GM19240 (cell line): ENCODE results near the genes TLL1 and CLCN3.

- RRBS: 3% methylated on average over 10 of the region's 74 CpGs
Measured at GRCh38 chr4:165873012-165874042, at the start of gene TLL1. TLL1 (plus strand) TSS chr4:165873237.

DNA sequence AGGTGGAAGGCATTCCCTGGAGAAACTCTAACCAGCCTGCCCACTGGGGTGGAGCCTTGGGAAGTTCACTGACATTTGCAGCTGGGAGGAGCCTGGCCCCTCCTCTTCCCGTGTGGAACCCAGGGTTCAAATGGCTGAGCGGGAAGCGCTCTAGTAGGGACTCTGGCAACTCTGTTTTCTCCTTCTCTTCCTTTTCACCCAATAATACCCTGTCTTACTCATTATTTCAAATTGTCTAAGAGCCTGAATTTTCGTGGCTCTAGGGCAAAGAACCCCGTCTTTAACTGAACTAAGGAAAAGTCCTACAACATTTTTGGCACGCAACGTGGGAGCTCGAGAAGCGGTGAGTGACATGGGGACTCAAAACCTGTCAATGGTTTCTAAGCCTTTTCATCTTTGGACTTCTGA, 325.1 kb downstream of the TLL1 start:
- RRBS: no CpG with 5 or more reads among the region's 9 CpGs

DNA sequence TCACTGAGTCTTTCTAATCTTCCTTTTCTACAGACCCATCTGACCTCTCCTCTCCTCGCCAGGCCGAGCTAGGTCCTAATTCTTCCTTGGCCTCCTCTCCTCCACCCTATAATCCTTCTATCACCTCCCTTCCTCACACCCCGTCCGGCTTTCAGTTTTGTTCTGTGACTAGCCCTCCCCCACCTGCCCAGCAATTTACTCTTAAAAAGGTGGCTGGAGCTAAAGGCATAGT, 649.0 kb downstream of the TLL1 start:
- RRBS: no CpG with 5 or more reads among the region's 4 CpGs

DNA sequence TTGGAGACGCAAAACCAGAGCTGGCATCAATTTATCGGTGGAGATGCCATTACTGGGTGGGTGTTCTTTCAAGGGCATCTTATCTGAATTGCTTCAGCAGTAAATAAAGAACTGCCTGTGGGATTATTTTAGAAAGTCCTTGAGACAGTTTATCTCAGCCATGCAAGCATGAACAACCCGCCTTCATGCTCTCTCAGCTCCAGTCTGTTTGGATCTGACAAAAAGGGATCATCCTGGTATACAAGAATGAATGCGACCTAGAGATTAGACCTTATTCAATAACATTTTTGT, 60.7 kb downstream of the DDX60 start:
- RRBS: no CpG with 5 or more reads among the region's 4 CpGs

- RRBS: no CpG with 5 or more reads among the region's 13 CpGs
Measured at GRCh38 chr4:168395916-168397007, 77.7 kb upstream of the DDX60 start.

- RRBS: no CpG with 5 or more reads among the region's 7 CpGs
Measured at GRCh38 chr4:168487390-168487986, 7.2 kb upstream of the DDX60L start.

DNA sequence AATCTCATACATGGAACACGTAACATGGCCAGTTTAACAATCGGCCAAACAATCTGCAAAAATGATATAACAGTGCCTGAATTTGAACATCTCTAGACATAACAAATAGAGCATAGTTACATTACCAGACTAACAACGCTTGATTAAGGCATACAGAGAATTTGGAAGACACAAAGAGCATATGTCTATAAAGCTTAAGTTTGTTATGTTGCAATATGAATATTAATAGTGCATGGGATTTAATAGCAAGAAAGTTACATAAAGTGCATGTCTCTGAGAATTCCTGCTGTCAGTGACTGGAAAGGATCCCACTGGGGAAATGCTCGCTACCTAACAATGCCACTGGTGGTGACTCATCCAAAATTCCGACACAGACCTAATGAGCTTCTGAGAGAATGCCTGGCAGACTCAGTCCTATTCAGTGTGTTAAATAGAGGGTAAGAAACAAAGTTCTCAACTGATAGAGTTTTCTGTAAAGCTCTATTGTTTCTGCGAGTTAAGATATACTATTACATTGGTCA, 107.6 kb downstream of the PALLD start:
- RRBS: no CpG with 5 or more reads among the region's 6 CpGs

GRCh38 chr4:168711146-168711711, 214.4 kb downstream of the PALLD start:
- RRBS: no CpG with 5 or more reads among the region's 7 CpGs

DNA sequence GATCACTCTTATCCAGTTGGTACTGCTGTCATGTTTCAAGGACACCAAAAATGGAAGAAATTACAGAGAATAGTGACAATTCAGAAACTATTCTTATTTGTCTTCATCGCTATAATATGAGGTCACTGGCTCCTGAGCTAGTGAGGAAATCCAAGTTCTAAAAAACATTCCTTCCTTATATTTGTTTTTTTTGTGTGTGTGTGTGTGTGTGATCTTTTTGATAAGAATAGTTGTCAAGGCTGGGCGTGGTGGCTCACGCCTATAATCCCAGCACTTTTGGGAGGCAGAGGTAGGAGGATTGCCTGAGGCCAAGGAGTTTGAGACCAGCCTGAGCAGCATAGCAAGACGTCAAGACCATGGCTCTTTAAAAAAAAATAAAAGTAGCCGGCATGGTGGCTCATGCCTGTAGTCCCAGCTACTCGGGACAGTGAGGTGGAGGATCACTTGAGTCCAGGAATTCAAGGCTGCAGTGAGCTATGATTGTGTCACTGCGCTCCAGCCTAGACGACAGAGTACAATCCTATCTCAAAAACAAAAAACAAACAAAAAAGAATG, 244.4 kb downstream of the PALLD start:
- RRBS: no CpG with 5 or more reads among the region's 8 CpGs

- RRBS: no CpG with 5 or more reads among the region's 5 CpGs
Measured at GRCh38 chr4:168773489-168773775, 236.6 kb downstream of the CBR4 start.

- RRBS: no CpG with 5 or more reads among the region's 6 CpGs
Measured at GRCh38 chr4:168789848-168790318, 220.2 kb downstream of the CBR4 start.

- RRBS: no CpG with 5 or more reads among the region's 6 CpGs
Measured at GRCh38 chr4:168803122-168803556, 206.9 kb downstream of the CBR4 start.

- RRBS: no CpG with 5 or more reads among the region's 3 CpGs
Measured at GRCh38 chr4:168839614-168840125, 170.4 kb downstream of the CBR4 start.

DNA sequence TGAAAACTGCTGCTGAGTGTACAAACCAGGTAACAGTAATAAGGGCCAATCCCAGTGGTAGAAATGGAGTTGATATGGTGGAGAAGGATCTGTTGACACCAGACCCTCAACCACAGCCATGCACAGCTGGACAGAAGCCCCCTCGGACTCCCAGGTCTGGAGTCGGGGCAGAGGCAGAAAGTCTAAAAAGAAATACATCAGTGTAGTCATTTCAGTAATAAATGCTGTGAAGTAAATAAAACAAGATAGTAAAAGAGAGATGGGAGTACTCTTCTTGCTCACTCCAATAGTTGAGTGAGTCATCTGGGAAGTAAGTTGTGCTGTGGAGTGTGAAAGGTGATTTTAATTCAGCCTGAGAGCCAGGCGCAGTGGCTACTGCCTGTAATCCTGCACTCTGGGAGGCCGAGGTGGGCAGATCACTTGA, 149.9 kb downstream of the CBR4 start:
- RRBS: no CpG with 5 or more reads among the region's 4 CpGs

DNA sequence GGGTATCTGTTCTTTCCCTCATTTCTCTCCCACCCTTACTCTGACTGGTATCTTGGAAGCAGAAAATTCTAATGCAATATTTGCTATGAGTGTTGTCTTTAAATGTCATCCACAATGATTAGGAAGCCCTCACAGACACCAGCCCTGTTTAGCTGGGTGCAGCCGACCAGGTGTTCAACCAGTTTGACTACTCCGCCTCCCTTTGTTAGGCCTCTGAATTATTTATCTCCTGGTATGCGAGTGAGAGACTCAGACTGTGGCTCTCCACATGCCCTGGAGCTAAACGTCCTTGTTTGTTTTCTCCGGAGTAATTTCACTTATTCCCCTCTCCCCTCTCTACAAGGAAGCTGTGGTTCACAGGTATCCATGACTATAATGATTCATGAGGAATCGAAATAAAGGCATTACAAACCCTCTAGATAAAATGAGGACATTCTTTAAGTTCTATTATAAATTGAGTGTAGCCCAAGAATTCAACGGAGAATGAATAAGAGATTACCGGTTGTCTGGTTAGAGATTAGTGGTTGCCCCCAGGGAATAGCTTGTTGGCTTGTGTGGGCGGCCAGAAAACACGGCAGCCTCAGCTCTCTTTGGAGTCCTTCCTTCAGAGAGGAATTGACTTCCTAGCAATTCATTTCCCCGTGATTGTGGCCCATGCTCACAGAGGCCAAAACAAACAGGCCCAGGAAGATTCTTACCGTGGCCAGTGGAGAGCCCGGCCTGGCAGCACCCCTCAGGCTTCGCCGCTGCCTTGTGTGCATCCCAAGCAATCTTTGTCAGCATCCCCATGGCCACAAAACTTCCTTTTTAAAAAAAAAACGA, 60.1 kb upstream of the CBR4 start:
- RRBS: no CpG with 5 or more reads among the region's 16 CpGs

GRCh38 chr4:169220770-169221460, 49.8 kb downstream of the SH3RF1 start:
- RRBS: no CpG with 5 or more reads among the region's 8 CpGs

DNA sequence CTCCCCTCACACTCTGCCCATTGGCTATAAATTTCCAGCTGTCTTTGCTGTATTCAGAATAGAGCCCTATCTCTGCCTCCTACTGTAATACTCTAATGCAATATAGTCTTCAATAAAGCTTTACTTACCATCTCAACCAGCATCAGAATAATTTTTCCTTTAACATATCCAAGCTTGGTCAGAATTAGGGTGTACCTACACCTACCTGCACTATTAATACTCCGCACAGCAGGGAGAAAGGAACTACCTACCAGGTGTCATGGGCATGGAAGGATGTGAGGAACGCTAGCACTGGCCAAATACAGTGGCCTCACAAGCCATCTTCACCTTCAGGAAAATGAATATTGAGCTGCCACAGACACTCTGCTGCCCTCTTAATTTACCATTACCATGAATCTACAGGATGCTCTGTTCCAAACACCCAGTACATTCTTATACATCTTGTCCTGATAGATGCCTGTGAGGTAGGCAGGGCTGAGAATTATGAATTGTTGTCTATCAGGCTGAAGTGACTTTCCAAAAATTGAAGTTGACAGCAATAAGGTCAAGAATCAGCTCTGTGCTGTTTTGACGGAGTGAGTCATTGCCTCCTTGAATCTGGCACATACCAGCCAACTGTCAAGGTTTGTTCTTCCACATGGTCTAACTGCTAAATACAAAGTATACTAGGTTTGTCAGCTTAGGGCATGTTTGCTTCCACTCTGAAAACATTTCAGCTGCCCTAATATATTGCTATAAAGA, 32.5 kb downstream of the SH3RF1 start:
- RRBS: no CpG with 5 or more reads among the region's 3 CpGs

- RRBS: no CpG with 5 or more reads among the region's 7 CpGs
Measured at GRCh38 chr4:169259146-169259835, 11.5 kb downstream of the SH3RF1 start.

DNA sequence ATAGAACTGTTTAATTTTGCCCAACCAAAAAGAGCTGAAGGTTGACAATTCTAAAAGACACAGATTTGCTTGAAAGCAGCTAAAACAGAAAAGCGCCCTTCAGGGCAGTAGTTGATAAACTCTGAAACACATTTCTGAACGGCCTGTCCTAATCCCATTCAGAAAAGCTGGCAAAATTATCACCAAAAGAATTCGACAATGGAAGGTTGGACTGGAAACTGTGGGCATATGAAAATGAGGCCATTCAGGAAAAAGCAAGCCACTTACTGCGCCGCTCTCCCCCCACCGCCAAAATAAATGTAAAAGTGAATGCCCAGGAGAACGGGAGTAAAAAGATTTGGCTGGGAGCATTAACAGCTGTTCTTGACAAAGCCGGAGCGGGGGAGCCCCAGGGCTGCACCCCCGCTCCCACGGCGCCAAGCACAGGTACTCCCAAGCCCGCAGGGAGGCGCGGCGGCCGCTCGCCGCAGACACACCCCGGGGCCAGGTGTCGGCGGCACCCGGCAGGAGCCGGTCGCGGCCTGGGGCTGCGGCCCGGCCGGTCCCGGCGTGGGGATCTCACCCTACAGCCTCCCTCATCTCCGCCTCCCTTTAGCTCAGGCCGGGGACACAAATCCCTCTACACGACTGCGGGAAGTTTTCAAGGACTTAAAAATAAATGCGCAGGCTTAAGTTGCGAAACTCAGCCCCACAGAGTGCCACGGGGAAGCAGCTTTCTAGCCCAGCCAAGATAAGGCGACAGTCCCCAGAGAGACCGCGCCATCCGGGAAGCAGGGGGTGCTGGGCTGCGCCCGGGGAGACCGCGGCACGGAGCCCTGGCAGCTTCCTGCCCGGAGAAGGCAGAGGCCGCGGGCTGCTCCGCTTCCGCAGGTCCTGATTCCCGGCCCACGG, 677 bp downstream of the SH3RF1 start:
- RRBS: 3% methylated on average over 24 of the region's 54 CpGs

GRCh38 chr4:169620289-169621188, at the start of gene CLCN3:
CLCN3 (plus strand) TSS chr4:169620578.
- RRBS: 3% methylated on average over 17 of the region's 56 CpGs